ENCODE results near the genes COG2 and SPRTN.

- PRO-cap, result no peak
Observed at GRCh38 chr1:230113815-230114657, 47.0 kb downstream of the GALNT2 start.

DNA sequence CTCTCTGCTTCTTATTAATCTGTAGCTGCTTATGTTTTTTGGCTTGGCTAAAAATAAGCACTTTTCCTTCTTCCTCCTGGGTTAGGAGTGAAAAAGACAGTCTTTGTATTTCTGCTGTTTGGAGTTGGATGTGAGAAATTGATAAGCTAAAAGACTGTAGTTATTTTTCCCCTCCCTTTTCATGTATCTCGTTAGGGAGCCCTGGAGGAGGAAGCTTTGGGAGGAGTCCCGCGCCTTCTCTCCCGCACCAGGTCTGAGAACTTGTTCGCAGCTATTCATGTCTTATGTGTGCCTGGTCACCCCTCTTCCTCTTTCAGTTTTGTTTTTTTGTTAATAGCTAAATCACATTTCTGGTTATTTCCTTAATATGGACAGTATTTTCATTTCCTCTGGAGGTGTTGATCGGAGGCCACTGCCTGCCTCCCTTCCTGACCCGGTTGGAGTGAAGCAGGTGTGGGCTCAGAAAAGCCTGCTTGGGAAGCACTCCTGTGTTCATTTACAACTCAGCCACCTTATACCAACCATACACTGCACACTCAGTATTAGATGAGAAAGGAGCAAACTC lies 79.1 kb downstream of the GALNT2 start:
- PRO-cap, result no peak

DNA sequence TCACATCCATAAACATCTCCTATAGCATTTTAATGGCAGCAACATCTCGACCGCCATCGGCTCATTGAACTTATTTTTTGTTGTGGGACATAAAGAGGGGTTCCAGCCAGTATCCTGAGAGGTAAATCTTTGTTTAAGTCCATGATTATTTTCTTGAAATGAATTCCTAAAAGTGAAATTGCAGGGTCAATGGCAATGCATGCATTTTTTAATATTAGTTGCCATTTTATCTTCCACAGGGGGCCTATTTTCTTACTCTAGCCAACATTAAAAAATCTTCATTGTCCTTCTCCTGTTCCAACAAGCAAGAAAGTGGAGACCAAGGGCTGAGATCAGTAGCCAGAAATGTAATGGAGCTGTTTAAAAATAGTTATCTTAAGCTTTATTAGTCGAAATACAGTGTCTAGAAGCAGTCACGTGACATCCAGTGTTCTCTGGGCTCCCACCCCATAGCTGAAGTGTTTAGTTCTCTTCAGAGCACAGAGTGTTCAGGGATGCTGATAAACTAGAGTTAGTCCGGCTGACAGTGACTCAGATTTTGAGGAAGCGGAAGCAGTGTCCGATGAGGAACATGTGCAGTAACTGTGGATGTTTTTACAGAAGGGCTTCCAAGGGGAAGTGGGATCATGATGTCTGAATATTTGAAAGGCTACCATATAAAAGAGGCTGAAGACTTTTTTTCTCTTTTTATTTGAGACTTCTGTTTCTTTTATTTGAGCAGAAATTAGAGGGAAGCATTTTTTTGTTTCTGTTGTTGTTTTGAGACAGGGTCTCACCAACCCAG lies 123.9 kb downstream of the GALNT2 start:
- PRO-cap, result no peak

DNA sequence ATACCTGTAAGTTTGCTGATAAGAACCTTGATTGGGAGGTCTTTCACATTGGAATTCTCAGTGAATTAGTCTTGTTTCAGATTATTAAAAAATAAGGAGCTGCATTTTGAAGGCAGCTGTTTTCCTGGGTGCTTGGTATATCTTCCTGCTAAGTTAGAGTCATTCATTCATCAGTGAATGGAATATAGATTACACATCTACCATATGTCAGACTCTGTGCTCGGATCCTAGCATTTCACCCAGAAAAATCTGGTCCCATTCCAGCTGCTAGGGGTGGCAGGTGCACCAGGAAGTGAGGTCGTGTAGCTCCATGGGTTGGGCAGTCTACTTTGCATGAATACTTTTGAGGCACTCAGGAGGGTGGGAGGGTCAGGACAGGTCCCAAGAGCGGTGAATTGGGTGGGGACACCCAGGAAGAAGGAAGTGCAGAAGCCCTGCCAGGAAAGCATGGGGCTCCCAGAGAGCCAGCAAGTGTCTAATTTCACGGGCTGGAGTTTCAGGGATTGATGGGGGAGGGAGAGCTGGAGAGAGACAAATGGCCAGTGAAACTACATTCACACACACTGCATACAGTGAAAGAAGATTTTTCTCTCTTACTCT lies 137.7 kb downstream of the GALNT2 start:
- PRO-cap, result no peak

GRCh38 chr1:230209692-230210272 lies 142.7 kb downstream of the GALNT2 start:
- PRO-cap, result no peak

DNA sequence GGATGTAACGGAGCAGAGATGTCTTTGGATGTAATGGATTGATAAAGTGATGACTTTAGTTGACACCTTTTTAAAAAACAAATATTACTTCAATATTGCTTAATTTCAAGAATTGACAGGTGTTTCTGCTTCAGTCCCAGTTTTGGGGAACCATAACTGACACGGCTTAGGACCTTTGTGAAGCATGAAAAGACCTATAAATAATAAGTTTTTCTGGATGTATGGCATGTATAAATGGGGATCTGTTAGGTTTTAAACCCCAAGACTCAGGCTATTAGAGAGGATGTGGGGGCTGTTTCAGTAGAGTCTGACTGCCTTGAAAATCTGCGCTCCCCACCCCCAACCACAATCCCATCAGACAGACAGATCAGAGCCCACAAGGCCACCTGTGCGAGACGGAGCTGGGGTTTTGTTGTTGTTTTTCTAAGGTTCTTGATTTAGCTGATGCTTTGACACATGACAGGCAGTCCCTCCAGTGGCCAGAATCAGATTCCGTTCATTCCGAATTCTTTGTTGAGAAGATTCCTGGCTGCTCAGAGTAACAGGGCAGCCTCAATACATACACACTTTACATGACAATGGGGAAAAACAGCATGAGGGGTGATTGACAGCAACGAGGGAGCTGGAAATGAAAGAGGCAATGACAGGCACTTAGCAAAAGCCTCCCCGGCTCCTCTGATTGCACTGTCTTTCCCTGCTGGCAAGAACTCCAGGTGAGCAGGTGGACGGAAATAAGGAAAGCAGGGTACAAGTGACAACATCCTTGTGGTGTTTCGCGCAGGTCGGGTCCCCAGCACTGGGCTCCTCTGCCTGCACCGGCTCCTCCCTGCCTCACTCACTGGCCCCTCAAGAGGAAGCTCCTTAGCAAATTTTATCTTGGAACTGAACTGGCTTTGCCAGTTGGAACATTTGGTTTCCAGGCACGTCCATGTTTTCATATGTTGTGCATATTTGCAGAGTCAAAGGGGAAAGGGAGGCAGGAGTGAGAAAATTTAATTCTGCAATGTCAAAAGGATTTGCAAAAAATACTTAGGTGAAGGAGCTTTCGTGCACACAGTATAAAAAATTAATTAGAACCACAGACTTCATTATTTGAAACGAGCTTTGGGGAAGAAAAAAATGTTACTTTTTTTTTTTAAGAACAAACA lies 148.8 kb downstream of the PGBD5 start:
- PRO-cap, result no peak

DNA sequence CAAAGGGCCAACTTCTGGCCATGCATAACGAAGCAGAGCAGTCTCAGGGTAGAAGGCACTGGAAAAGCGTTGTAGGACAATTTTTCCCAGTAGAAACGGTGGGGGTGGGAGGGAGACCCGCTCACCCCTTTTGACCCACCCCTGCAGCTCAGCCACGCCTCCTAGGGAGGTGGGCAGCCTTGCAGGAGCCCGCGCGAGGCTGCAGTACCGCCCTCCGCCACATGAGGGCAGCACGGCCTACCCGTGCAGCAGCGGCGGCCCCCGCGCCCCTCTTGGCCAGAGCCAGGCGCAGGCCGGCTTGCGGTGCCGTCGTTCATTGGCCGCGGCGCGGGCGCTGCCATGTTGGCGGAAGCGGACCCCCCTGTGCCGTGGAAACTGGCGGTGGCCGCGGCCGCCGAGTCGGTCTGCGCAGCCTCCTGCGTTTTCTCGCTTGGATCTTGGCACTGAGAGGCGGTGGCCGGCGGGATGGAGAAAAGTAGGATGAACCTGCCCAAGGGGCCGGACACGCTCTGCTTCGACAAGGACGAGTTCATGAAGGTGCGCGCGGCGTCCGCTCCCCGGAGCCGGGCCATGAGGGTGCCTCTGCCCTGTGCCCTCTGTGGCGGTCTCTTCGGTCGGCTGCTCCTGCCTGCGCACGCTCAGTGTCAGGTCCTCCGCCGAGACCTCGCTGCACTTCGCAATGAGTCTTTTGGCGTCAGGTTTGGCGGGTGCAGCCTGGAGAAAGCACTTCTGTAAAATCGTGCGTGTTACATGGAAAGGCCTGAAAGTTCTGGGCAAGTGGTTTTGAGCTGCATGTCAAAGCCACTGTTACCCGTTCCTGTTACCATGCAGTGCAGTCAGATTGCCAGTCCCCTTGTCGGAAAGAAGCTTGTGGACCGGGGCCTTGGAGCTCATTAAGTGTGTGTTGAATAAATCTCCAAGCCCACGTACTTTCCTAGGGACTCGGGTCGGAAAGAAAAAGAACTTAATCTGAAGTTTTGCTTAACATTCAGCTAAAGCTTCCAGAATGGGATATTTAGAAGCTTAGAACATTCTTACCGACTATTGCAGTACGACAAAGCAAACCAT lies at the start of gene COG2:
COG2 (plus strand) TSS at position 340 of the 1,068 bp plus-strand sequence.
- PRO-cap, result bidirectional peak, plus-strand start at position 312 of the sequence, minus-strand start at position 26 of the sequence; bidirectional peak, plus-strand start at position 605 of the sequence, minus-strand start at position 572 of the sequence

DNA sequence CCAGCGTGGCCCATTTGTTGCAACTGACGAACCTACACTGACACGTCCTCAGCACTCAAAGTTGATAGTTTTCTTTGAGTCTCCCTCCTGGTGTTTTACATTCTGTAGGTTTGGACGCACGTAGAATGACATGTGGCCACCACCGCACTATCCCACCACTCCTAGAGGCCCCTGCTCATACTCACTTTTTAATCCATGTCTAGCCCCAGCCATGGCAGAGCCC lies 7.3 kb downstream of the AGT start:
- PRO-cap, result no peak

DNA sequence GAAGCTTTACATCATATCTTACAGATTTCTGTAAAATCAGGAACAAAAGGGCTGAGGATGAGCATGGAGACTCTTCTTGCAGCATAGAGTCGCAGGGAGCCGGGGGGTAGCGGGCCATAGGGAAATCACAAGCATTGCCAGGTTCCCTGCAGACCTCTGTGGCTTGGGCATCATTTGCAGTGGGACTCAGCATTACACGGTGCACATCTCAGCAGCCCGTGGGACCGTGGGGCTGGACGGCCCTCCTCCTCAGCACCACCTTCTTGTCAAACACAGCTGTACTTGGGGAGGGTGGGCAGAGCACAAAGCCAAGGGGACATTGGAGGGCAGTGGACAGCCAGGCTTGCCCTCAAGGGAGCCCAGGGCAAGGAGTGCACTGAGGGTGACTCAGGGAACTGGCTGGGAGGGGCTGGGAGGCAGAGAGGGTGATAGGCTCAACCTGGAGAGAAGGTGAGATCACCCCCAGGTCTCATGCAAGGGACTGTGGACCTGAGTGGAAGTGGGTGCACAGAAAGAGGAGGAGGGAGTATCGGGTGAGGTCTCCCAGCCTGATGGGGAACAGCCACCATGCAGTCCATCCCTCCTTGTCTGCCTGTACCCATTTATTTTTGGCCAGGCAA lies 3.4 kb downstream of the CAPN9 start:
- PRO-cap, result no peak

DNA sequence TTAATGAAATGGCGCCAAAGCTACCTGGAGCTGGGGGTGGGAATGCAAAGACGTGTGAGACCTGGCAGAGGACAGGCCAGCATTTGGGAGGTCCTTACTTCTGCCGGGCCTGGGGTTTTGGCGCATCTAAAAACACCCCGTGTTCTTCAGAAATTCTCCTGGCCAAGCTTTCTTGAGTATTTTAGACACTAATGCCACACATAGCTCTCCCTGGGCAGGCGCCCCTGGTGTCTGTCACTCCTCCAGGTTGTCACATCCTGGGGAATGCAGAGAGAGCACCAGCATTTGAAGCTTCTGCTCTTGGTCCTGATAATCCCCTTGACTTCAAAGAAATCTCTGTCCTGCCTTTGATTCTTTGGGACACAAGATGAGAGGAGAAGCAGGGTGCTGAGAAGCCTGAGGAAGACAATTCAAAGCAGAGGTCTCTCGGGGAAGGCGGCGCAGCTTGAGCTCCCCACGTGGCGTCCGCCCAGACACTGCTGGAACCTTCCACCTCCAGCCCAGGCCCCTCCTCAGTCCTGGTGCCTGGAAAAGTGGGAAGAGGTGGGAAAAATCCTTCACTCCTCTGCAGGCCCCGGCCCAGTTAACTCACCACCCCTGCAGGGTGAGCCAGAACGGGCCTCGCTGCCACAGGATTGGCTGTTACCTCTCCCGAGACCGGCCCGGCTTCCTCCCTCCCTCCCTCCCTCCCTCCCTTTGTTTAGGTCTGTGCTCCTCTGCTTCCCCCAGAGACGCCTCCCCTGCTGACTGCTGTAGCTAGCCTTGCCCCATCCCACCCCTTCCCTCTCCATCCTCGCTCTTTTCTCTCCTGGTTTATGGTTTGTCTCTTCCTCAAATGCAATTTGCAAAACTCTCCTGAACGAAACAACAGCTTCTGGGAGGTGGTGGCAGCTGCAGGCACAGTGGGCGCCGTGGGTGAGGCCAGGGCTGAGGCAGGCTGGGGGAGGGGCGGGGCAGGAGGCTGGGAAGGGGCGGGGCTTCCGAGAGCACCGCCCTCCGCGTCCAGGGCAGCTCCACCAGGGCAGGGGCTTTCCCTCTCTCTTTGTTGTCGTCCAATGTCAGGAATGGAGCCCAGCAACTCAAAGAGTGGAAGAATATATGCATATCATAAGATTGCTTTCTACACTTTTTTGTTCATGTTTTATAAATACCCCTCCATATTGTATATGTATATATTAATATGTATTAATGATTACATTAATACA lies 6.4 kb downstream of the CAPN9 start:
- PRO-cap, result bidirectional peak, plus-strand start at position 728 of the sequence, minus-strand start at position 585 of the sequence; bidirectional peak, plus-strand start at position 1,041 of the sequence, minus-strand start at position 929 of the sequence

GRCh38 chr1:230776579-230777270 lies 29.5 kb downstream of the CAPN9 start:
- PRO-cap, result no peak

DNA sequence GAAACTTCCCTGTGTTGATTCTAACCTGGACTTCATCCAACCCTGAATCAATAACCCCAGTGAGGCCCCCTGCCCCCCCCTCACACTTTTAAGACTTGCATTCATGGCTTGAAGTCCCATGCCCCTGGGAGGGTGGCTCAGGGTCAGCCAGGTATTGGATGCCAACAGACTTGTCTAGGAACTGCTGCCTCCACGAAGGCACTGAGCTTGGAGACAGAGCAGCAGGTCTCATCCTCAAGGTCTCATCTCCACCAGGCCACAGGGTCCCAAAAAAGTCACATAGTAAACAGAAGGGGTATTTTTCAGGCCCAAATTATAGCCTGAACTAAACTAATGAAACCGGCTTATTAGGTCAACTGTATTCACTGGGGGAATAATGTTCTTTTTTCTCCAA lies 44.1 kb downstream of the C1orf198 start:
- PRO-cap, result no peak

DNA sequence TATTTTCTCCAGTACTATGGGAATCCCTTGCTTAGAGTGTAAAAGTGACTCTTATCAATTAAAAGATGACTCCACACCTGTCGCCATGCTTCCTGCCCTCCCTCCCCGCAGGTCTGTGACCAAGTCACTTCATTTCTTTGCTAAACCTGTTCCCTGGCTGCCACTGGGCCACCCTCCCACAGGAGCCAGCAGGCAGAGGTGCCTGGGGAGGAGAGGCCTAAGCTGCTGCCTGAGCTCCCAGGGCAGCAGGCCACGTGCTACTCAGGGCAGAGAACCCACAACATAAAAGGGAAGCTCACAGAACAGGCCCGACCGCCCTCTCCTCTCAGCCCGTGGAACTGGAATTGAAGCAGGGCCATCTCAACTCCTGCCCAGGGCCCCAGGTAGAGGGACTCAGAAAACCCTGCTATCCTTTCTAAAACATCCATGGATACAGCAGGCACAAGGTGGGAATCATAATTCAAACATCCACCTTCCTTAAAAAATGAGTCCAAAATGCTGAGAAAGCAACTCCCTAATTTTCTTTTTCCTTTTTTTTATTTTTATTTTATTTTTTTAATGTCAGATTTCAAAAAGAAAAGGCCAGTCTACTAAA lies 4.8 kb downstream of the C1orf198 start:
- PRO-cap, result no peak

DNA sequence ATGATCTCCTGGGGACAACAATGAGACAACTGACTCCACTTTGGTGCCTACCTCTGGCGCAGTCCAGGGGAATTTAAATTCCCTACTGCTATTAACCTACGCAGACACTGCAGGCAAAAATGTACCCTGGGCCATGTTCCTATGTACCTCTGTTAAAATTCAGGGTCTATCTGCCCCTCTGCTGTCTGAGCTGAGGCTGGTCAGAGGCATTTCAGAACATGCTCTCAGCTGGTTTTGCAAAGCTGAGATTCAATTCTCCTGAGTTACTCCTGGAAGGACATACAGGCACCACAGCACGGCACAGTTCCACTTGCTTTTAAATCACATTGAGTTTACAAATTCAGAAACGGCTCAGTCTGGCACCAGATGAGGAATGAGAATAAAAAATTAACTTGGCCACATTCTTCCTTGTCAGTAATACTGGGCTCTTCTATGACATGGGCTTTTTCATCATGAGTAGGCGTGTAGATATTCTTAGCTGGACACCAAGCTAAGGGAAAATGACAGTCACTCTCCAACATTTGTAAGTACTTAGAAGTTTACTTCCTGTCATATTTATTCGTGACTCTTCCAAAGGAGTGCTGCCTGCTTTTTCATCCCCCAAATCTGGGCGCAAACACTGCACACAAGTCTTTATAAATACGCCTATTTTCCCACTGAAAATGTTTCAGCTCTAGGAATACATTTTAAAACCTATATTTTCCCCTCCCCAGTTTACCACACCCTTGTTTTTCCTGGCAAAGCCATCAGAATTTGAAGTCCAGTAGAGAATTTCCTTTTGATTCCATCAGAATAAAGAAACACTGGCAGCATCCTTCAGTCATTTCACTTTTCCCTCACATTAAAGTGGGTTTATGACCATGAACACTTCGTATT lies 1.9 kb downstream of the C1orf198 start:
- PRO-cap, result no peak

DNA sequence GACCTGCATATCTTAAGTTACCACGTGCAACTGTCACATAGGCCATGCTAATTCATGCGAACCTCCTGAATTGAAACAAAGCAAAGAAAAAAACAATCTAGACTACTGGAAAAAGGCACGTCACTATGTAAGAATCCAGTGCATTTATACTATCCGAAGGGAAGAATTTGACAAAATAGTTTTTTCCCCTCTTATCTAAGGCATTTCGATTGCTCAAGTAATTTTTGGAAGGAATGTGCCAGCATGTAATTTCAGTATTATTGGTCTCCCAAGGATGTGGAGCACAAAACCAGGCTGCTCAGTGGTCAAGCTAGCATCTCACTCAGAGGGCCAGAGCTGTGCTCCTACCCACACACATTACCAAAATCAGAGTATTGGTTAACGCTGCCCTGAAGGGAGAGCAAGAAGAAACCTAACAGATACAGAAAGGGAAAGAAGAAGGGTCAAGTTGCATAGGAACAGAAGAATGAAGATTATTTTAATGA lies 31.6 kb upstream of the C1orf198 start:
- PRO-cap, result no peak

GRCh38 chr1:230977144-230977816 lies 1.4 kb downstream of the TTC13 start:
- PRO-cap, result no peak

DNA sequence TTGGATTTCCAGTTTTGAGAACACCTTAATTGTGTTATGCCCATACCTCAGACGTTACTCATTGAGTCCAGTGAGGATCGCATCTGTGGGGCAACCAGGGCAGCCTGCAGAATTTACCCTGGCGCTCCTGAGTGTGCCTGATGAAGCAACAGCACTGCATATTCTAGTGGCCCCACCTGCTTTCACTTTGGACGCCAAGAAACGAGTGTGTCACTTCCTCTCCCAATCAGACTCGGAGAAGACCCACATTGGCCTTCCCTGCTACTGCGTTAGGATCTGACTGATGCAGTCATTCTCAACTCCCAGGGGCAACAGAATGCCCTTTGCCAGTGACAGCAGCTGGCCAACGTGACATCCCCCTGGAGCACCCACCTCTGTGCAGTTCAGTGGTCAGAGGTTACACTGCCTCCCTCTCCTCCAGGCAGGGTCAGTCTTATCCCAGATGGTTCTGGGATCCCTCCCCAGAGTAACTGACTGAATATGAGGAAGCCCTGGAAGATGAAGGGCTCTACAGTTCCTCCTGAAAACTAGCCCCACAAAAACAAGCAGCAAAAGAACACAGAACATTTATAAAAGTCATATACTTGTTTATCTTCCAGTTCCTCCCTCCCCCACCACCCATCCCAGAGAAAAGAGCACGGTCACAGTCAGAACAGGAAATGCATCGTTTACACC lies 19.7 kb downstream of the FAM89A start:
- PRO-cap, result no peak

- PRO-cap, result unidirectional peak, plus-strand start at chr1:231211752
Observed at GRCh38 chr1:231211152-231211859, 29.7 kb downstream of the C1orf131 start.

GRCh38 chr1:231232758-231233437 lies 8.1 kb downstream of the C1orf131 start:
- PRO-cap, result no peak

GRCh38 chr1:231337910-231338979 lies at the start of gene SPRTN:
TSS of gene SPRTN (plus strand) at chr1:231338293.
- PRO-cap, result bidirectional peak, plus-strand start at chr1:231337980, minus-strand start at chr1:231337852; bidirectional peak, plus-strand start at chr1:231338293, minus-strand start at chr1:231338201; bidirectional peak, plus-strand start at chr1:231338679, minus-strand start at chr1:231338627

All from endodermal cell (in vitro differentiated cells).